Measurements from ENCODE around the gene PRPF38A.

DNA sequence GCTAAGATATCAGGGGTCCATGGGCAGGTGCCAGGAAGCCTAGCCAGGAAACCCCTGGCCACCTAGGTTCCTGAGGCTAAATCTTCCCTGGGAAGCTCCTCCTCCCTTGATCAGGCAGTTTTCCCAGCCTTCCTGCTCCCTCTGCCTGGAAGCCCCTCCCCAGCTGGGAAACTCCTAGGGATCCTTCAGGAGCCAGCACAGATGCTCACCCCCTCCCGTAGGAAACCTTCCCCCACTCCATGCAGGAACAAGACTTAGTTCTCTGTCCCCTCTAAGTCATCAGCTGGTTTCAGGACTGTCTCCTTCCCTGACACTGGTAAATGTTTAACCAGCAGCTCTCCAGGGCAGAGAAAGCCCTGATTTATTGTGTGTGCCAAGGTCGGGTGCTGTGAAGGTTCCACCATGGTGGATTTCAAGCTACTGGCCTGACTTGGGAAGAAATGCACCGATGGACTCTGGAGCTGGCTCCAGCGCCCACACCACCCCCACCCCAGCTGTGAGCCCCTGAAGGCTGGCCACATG is 25.0 kb downstream of the TTC39A start:
- PRO-cap: no peak
- RRBS, 2 experiments: no CpG with 5 or more reads among the region's 4 CpGs

DNA sequence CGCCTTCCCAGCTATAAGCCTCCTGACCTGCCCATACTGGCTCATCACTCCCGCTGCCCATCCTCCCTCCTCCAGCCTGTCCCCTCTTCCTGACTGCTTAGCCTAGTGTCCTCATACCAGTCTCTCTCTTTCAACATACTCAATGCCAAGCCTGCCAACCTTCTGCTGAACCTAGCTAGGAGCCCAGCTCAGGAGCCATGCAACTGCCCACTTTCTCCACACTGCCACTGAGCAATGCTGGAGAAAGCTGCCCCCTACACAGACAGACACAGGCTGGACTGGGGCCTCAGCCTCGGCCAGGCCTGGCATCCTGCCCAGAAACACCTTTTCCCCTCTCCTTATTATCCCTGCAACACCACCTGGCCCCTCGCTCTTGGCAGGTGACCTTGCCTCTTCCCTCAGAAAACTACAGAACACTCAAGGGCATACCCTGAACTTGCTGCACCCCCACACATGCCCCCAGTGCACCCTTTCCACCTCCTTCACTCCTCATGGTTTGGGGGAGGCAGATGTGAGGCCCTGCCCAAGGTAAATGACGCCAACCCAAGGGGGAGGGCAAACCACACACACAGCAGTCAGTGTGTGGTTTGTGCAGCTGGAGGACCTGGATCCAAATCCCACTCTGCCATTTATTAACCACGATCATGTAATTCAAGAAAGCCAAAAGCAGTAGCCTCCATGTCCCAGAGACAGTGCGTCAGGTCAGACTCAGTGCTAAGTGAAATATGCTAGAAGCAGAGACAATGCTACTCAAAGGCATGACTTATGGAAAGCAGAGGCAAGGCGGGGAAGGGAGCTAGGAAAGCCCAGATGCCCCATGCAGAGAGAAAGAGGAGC is 13.8 kb downstream of the TTC39A start:
- PRO-cap: no peak
- RRBS, 2 experiments: no CpG with 5 or more reads among the region's 8 CpGs

- PRO-cap: no peak
- RRBS, 2 experiments: no CpG with 5 or more reads among the region's 8 CpGs
Measured at GRCh38 chr1:51324159-51324842, 6.1 kb downstream of the TTC39A start.

DNA sequence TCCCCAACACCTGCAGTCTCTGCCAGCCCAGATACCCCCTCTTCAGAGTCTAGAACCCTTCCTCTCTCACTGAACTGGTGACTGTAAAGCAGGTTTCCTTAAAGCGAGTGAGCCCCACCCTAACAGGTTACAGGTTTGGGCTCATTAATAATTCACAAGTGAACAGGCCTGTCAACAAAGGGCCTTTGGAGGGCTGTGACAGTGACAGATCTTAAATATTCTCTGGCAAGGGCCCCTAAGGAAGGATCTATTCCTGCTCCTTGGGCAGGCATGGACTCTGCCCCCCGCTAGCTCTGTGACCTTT is 5.6 kb upstream of the TTC39A start:
- PRO-cap: no peak
- RRBS, 2 experiments: no CpG with 5 or more reads among the region's 2 CpGs

DNA sequence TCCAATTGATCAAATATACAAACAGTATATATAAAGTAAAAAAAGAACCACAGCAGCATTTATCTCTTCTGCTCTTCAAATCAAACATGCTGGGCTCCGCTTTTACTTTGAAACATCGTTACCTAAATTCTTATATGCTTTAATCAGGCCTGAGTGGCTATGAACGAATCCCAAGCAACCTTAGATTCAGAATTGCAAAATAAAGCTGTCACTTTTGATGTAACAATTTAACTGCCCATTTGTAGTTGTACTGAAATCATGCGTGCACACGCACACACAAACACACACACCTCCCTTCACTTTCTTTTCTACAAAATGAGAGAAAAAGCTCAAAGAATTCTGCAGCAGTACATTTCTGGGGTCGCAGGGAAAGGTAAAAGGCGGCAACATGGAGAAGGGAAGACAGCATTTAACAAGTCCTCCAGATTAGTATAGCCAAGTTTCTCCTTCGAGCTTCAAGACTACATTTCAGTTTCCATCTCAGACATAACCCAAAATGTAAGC is 92.1 kb upstream of the TTC39A start:
- PRO-cap: no peak
- RRBS, 2 experiments: no CpG with 5 or more reads among the region's 8 CpGs

DNA sequence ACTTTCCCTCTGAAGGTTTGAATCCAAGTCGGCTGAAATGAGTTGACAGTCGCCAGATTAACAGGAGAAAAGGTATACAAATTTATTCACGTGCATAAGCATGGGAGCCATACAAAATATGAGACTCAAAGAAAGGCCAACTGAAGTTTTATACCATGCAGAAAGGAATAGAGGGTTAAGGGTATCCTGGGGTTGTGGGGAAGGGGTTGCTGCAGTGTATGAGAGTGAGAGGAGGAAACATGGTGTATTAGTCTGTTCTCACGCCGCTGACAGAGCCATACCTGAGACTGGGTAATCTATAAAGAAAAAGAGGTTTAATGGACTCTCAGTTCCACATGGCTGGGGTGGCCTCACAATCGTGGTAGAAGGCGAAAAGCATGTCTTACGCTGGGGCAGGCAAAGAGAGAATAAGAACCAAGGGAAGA is 17.6 kb downstream of the OSBPL9 start:
- PRO-cap: no peak
- RRBS, 2 experiments: no CpG with 5 or more reads among the region's 8 CpGs

- PRO-cap: no peak
- RRBS, 2 experiments: no CpG with 5 or more reads among the region's 2 CpGs
Measured at GRCh38 chr1:51661321-51661668, 44.4 kb downstream of the OSBPL9 start.

GRCh38 chr1:51661669-51662380 is 44.9 kb downstream of the OSBPL9 start:
- PRO-cap: no peak
- RRBS, 2 experiments: no CpG with 5 or more reads among the region's 2 CpGs

DNA sequence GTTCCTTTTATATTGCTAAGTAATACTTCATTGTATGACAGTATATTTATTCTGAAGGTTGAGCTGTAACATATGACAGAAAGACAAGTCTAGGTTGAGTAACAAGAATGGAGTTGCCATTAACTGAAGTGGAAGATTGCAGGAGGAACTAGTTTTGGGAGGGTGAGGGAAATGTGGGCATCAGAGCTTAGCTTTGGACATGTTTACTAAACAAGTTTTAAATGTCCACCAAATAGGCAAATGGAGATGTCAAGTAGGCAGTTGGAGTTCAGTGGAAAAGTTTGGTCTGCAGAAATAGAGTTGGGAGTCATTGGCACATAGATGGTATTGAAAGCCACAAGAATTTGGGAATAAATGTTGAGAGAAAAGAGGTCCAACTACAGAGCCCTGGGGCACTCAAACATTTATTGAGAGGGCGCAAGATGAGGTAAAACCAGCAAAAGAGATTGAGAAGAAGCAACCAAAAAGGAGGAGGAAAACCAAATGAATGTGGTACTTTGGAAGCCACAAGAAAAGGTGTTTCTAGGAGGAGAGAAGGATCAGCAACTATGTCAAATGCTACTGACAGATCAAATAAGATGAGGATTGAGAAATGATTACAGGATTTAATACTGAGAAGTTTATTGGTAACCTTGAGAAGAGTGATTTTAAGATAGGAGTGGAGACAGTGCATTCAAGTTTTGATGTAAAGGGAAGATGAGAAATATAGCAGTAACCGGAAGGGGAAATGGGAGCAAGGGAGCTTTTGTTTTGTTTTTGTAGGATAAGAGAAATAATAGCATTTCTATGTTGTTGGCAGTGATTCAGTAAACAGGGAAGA is 56.0 kb downstream of the OSBPL9 start:
- PRO-cap: no peak
- RRBS, 2 experiments: no CpG with 5 or more reads among the region's 2 CpGs

- PRO-cap: bidirectional peak, plus-strand start at chr1:52404564, minus-strand start at chr1:52404406; unidirectional peak, plus-strand start at chr1:52404822; unidirectional peak, minus-strand start at chr1:52404857; unidirectional peak, minus-strand start at chr1:52404952
- RRBS, 2 experiments: 2 to 4% methylated on average over 6 to 7 of the region's 55 CpGs
Measured at GRCh38 chr1:52404270-52405385, at the start of gene PRPF38A. Gene PRPF38A, plus strand, starts transcription at chr1:52404602.

DNA sequence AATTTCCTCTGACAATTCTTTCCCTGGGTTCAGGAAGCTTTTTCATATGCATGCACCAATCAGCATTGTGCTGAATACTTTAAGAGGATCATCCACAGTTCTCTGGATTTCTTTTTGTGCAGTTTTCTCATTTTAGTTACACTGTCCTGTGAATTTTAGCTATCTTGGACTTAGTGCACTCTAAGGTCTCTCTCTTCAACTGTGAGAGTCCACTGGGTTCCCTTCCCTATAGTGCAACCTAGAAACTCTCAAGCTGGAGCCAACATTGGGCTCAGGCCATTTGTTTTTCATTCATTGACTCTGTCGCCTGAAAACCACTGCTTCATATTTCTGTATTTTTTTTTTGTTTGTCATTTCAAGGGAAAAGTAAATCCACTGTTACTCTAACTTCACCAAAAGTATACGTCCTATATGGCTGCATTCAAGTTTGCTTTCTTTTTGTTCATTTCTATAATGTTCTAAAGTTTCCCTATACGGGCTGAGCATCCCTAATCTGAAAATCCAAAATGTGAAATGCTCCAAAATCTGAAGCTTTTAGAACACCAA is 45.7 kb downstream of the TUT4 start:
- PRO-cap: no peak
- RRBS, 2 experiments: no CpG with 5 or more reads among the region's 3 CpGs

- PRO-cap: no peak
- RRBS, 2 experiments: no CpG with 5 or more reads among the region's 6 CpGs
Measured at GRCh38 chr1:52659781-52660310, 26.9 kb downstream of the SHISAL2A start.

- PRO-cap: no peak
- RRBS, 2 experiments: no CpG with 5 or more reads among the region's 1 CpG
Measured at GRCh38 chr1:52746247-52746531, 19.9 kb downstream of the ZYG11B start.

GRCh38 chr1:52905727-52906726 is 15.5 kb downstream of the ECHDC2 start:
- PRO-cap: no peak
- RRBS, 2 experiments: no CpG with 5 or more reads among the region's 10 CpGs

GRCh38 chr1:52917011-52917649 is 4.4 kb downstream of the ECHDC2 start:
- PRO-cap: no peak
- RRBS, 2 experiments: no CpG with 5 or more reads among the region's 10 CpGs

GRCh38 chr1:52995602-52996133 is 66.3 kb upstream of the PODN start:
- PRO-cap: no peak
- RRBS, 2 experiments: no CpG with 5 or more reads among the region's 9 CpGs

- PRO-cap: no peak
- RRBS, 2 experiments: no CpG with 5 or more reads among the region's 8 CpGs
Measured at GRCh38 chr1:53005663-53006311, 56.2 kb upstream of the PODN start.

GRCh38 chr1:53014677-53015289 is 47.2 kb upstream of the PODN start:
- PRO-cap: bidirectional peak, plus-strand start at chr1:53014904, minus-strand start at chr1:53014809
- RRBS, 2 experiments: 0 to 8% methylated on average over 2 of the region's 9 CpGs

- PRO-cap: no peak
- RRBS, 2 experiments: no CpG with 5 or more reads among the region's 13 CpGs
Measured at GRCh38 chr1:53182184-53182712, 14.4 kb upstream of the CPT2 start.

GRCh38 chr1:53218644-53219191 is 1.7 kb downstream of the CZIB start:
- PRO-cap: no peak
- RRBS, 2 experiments: no CpG with 5 or more reads among the region's 6 CpGs

All from HEK293 (cell line).